Jurkat, Clone E6-1 (cell line): Measurements from ENCODE around the gene LMF1.

DNA sequence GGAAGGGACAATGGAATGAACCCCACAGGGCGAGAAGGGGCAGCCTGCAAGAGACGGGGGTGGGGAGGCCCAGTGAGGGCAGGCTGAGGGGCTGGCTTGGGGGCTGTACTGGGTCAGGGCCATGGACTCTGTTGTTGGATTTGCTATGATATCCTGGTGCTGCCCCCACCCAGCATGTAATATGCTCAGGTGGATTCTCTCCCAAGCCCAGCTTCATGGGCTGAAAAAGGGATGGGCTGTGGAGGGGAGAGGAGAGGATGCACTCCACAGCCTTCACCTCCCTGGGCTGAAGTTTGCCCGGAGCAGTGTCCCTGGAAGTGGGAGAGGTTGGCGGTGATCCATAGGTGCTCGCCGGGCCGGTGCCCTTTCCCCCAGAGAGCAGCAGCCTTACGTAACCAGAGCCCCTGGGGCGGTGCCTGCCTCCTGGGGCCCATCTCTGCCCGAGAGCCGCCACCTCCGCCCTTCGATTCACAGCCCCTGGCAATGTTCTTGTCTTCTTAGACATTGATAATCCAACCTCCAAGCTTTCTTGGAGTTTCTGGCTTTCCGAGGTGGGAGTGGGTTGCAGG, 3.4 kb upstream of the WDR90 start:
- RRBS, result 90% methylated on average over 4 of the region's 14 CpGs

DNA sequence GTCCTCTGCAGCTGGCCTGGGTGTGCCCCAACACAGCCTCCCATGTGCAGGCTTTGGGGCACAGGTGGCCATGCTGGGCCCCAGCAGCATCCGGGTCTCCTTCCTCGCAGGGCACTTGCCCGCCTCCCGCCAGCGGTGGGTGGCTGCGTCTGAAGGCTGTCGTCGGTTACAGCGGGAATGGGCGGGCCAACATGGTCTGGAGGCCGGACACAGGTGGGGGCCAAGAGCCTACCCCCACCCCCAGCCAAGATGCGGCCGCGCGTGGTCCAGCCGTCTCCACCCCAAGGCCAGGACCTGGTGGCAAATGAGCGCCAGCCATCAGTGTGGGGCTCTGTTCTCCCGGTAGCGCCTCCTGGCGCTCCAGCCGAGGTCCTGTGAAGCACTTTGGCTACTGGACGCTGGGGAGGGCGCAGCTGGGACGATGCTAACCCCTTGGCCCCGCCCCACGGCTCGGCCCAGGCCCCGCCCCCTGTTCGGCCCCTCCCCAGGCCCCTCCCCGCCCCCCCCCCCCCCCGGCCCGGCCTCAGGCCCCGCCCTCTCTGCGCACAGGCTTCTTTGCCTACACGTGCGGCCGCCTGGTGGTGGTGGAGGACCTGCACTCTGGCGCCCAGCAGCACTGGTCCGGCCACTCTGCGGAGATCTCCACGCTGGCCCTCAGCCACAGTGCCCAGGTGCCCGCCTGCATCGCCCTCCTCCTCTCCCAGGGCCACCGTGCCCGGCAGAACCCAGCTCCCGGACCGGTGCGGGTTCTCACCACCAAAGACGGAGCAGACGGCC, 7.2 kb upstream of the RHOT2 start:
- RRBS, result 23% methylated on average over 2 of the region's 50 CpGs

DNA sequence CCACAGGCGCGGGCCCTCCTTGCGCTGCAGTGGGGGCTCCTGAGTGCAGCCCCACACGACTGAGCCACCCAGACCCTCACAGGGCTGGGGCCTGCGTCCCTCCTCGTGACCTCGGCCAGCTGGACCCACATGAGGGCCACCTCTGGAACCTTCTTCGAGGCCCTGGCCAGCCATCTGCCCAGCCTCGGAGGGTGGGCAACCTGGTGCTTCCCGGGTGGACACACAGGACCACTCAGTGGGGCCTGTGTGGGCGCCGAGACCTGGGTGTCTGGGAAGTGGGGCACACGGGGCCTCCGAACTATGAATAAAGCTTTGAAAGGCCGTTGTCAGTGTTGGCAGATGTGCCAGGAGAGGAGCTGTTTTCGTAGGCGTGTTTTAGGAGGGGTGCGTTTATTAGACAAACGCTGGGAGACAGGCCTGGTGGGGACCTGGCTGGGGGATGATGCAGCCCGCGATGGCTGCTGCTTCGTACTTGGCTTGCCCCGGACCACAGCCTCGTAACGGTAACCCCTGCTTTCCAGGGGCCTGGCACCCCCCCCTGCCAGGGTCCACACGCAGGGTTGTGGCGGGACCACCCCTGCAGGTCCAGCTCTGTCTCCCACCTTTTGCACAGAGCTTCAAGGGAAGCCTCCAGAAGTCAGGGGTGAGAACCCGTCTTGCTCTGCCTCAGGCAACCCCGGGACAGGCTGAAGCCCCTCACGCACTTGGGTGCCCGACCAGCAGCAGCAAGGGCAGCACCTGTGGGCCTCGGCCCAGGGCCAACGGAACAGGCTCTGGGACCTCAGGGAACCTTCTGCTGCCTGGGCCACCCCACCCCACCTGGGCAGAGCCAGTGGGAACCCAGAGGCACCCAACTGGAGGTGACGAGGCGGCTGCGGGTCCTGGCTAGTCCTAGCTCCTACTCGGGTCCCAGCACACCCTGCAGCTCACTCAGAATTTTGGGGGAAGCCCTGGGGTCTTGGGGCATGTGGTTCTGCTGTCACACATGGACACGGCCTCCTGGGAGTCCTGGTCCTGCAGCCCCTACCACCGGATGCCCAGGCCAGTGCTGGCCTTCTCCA, 2.8 kb downstream of the HAGHL start:
- RRBS, result no CpG with 5 or more reads among the region's 39 CpGs

DNA sequence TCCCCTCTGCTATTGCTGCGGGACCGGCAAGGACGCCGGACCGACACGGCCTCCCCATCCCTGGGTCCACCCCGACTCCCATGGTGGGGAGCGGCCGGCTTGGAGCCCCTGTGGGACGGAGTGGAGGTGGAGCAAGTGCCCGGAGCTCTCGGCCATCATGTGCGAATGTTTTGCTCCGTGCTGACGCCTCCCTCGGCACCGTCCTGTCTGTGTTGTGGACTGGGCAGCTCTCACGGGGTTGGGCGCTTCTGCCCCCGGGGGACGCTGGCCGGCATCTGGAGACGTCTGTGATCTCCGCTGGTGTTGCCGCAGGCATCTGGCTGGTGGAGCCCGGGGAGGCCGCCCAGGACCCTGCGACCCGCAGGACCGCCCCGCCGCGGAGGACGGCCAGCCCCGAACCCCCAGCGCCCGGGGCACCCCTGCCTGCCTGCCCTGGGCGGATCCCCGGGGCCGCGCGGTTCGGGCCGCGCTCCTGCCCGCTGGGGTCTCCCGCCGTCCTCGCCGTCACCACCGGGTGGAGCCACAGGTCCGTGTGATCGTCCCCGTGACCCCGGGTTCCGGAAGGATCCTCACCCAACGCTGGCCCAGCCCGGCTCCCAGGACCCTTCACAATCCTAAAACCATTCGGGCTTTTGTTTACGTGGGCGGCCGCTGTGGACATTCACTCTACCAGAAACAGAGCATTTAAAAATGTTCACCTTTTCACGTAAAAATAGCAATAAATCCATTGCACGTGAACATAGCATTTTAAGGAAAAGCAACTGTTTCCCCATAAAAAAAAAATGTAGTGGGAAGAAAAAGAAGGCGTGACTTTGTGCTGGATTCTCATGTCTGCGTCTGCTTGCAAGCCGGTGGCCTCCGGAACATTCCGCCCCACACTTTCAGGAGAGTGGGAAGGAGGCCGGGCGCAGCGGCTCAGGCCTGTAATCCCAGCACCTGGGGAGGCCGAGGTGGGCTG, 13.1 kb upstream of the GNG13 start:
- RRBS, result 30% methylated on average over 35 of the region's 73 CpGs

- RRBS, result no CpG with 5 or more reads among the region's 8 CpGs
Measured at GRCh38 chr16:863616-864301, 63.2 kb upstream of the GNG13 start.

- RRBS, result no CpG with 5 or more reads among the region's 13 CpGs
Measured at GRCh38 chr16:866468-867150, 66.1 kb upstream of the GNG13 start.

GRCh38 chr16:885896-886233, 84.9 kb downstream of the LMF1 start:
- RRBS, result no CpG with 5 or more reads among the region's 6 CpGs

- RRBS, result 3% methylated on average over 25 of the region's 102 CpGs
Measured at GRCh38 chr16:970377-971264, at the start of gene LMF1. Gene LMF1, minus strand, starts transcription at chr16:970984.

DNA sequence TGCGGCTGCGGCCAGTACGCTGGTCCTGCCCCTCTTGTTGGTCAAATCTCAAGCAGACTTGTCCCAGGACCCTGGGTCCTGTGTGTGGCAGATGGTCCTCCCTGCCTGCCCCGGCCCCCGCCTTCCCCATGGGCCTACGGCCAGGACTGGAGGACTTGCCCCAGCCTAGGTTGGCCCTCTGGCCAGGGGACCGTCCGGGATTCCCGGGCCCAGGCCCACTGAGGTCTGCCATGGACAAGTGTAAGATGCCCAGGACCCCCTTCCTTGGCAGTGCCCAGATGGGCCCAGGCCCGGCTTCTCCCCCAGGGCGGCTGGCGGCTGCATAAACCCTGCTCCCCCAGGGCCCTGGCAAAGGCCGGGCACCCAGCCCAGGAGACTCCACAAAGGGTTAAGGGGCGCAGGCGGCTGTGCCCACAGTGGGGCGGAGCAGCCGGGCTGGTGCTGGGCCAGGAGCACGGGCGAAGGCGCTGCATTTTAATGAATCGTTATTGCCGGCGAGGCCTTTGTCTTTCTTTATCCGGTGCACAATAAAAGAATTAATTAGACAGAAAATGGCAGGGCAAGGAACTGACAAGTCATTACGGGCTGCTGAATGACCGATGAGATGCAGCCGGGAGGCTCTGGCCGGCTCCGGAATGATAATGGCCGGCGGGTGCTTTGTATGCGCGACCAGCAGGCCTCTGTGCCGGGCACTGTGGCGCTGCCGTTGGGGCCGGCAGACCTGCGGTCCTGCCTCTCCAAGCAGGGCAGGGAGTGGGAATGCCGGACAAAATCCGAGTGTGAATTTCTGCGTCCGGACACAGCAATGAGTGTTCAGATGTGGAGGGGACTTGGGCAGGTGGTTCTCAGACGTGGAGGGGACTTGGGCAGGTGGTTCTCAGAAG, 9.2 kb downstream of the SOX8 start:
- RRBS, result 52% methylated on average over 23 of the region's 43 CpGs

- RRBS, result no CpG with 5 or more reads among the region's 22 CpGs
Measured at GRCh38 chr16:997814-998193, 16.2 kb downstream of the SOX8 start.

DNA sequence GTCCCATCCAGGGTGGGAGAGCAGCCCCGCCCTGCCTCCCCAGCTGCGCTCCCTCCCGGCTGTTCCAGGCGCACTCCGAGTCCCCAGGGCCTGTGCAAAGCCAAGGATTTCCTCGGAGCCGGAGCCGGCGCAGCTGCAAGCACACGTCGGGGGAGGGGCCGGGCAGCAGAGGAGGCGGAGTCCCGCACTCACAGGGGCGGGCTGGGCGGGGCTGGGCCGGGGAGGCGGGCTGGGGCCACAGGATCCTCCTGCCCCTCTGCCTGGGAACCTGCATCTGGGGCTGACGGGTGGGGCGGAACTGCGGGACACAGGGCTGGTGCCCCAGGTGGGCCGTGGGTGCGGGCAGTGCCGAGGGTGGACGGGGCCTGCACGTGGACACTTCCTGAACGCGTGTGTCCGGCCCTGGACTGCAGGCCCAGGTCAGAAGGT, 24.1 kb upstream of the SSTR5 start:
- RRBS, result 6% methylated on average over 12 of the region's 29 CpGs

DNA sequence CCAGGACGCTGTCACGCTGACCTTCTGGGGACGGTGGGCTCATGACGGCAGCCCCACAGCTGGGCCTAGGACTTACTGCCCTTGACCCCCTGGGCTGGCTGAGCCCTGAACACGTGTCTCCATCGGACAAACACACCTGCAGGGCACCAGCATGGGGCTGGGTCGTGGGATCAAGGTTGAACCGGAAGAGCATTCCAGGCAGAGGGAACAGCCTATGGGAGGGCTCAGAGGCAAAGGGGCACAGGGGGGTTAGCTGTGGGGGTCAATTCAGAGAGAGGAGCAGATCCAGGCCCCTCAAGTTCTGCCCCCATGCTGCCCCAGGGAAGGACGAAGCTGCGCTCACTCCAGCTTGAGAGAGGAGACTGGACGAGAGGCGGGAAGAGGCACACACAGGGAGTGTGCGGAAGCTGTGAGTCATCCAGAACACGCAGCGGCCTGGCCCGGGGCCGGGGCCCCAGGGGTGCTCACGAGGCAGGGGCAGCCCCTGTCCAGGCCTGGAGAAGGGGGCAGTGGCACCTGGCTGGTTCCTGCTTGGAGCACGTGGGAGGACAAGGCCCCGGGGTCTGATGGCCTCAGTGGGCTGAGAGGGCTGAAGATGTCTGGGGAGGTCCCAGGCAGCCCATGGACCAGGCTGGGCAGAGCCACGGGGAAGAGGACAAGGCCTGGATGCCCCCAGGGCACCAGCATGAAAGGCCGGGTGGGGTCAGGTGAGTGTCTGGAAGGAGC, 9.9 kb downstream of the SSTR5 start:
- RRBS, result 4% methylated on average over 1 of the region's 22 CpGs

- RRBS, result no CpG with 5 or more reads among the region's 13 CpGs
Measured at GRCh38 chr16:1107685-1108055, 11.6 kb upstream of the C1QTNF8 start.

DNA sequence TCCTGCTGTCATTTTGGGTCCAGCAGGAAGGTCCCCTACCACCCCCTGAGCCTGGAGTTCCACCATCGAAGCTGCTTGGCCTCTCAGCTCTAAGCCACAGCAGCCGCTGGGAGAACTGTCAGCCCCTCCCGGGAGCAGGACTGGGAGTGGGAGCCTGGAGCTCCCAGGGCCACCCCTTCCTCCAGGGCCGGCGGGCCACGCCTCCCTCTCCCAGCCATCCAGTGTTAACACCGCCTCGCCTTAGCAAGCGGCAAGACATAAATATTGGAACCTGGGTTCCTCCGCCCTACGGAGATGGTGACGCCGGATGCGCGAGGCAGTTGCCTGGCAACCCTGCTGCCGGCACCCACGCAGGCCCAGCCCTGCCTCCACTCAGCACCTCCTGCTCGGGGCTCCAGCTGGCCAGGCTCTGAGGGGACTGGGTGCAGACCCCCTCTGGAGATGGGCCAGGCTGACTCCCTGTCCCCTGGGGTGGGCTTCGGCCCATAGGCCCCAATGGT, 27.5 kb upstream of the CACNA1H start:
- RRBS, result 9% methylated on average over 2 of the region's 19 CpGs

GRCh38 chr16:1154364-1155296, 1.7 kb downstream of the CACNA1H start:
- RRBS, result 75% methylated on average over 7 of the region's 47 CpGs

GRCh38 chr16:1157190-1157914, 4.4 kb downstream of the CACNA1H start:
- RRBS, result 76% methylated on average over 6 of the region's 43 CpGs

- RRBS, result 49% methylated on average over 17 of the region's 59 CpGs
Measured at GRCh38 chr16:1158235-1159036, 5.5 kb downstream of the CACNA1H start.

DNA sequence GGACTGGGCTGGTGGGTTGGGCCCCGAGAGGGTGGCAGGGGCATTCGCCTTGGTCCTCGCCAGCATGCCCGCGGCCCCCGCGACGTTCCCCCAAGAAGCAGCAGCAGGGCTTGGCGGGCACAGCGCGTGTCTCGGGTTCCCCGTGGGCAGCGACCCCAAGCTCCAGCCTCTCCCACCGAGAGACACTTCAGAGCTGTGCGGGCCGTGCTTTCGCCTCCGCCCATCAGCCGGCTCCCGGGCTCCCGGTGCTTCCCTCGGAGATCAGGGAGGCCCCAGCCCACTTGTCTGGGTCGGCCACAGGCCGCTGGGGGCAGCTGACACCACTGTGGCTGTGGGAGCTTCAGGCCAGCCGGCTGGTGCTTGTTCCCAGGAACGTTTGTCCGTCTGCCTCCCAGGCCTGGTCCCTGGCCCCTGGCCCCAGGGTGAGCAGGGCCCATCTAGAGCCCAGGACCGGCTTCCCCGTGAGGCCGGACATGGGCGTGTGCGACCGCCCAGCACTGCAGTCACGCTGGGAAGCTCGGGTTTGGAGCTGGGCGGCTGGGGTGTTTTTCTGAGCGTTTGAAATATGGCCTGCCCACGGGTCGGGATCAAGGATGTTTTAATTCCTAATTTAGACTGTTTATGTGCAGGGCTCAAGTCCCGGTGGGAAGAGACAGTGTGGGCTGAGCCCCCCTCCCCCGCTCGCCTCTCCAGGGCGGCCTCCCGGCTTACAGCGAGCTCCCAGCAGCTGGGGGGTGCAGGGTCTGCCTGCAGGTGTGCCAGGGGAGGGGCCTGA, 16.7 kb downstream of the CACNA1H start:
- RRBS, result 5% methylated on average over 6 of the region's 46 CpGs

DNA sequence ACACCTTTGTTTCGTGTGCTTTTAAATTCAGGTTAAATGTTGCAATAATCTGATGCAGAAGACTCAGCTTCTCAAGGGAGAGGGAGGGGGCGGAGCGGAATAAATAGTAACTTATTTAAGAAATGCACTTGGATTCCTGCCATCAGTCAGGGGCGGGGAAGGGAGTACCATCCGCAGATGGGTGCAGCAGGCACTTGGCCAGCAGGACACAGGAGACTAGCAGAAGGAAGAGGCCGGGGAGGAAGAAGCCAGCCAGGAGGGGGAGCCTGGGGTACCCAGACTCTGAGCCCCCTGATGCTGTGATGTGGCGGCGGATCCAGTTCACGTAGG, 3.5 kb downstream of the TPSG1 start:
- RRBS, result no CpG with 5 or more reads among the region's 9 CpGs

- RRBS, result no CpG with 5 or more reads among the region's 36 CpGs
Measured at GRCh38 chr16:1299270-1300194, 9.9 kb upstream of the UBE2I start.